Endometrial microvascular endothelial cells (primary cell): ENCODE data around the genes OSM and SEC14L3.

GRCh38 chr22:30266558-30267589 lies at the start of gene OSM:
Gene OSM (minus strand): TSS chr22:30266851.
- RAMPAGE, long total RNA = no peak

- RAMPAGE, long total RNA = no peak
These were observed 16.2 kb downstream of the TBC1D10A start for GRCh38 chr22:30310428-30310959.

DNA sequence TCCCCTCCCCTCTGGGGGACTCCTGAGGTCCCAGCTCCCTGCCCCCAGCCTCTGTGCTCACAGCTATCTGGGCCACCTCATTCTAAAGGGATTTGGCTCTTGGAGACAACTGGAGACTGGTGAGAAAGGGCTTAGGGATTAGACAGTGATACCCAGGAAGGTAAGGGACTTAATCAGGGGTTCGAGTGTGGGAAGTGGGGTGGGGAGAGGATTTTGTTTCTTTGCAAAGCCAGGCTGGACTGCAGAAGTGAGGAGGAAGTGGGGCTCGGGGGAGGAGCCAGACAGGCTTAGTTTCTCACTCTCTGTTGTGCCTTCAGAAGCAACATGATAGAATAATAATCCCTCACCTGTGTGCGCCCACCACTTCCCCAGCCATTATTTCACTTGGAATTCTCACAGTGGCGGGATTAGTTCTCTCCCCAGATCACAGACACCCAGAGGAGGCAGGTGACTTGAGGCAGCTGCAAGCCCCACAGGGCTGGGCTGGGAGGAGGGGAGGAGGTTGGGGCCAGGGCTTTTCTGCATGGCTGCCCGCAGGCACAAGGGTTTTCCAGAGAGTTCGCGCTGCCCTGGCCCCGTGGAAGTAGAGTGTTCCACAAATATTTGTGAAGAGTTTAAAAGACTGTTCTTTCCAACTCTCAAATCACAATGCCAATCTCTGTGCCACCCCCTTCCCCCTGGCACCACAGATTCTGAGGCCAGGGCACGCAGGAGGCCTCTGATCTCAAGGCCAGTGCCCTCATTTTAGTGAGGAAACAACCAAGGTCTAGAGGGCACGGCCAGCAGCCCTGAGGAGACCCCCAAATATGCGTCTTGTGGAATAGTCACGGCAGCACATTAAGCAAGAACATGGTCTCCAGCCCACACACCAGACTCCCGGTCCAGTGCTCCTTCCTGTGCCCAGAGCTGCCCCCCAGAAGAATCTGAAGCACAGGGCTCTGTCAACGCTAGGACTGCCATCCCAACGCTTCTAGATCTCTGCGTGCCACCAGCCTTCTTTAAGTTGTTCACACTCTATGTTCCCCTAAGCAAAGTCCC lies 3.9 kb upstream of the SEC14L2 start:
- RAMPAGE, long total RNA = no peak

- RAMPAGE, long total RNA = no peak
These were observed 856 bp upstream of the MTFP1 start for GRCh38 chr22:30424572-30425251.

DNA sequence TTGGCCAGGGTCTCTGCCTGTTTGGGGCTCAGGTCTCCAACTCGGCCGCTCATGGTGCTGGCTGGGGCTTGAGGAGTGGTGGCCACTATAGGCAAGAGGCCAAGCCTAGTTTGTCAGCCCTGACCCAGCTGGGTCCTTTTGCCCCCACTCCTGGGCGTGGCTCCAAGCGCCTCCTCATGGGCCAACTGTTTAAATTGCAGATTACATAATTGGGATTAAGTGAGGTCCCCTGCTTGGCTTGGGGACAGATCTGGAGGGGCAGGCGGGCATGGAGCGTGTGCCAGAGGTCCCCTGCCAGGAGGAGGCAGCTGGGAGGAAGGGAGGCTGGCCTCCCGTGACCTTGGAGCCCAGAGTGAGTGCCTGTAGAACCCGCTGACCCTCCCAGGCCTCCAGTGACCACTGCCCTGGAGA lies at the start of gene SEC14L3:
Gene SEC14L3, minus strand, starts transcription at position 112 of the 411 bp plus-strand sequence.
- RAMPAGE, long total RNA = no peak

DNA sequence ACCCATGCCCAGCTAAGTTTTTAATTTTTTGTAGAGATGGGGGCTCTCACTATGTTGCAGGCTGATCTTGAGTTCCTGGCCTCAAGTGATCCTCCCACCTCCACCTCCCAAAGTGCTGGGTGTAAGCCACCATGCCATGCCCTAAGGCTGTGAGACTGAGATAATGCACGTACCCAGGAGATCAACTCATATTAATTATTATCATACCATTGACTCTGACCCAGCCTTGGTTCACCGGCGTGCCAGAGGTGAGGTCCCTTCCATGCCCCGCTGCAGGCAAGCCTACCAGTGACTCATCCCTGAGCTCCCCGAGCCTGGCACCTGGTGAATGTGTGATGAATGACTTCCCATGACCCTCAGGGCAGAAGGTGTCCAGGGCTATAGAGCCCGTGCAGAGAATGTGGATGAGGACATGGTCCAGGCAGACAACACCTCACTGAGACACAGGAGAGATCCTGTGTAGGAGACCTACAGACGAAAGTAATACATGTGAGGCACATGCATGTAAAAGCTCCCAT lies 12.1 kb downstream of the GAL3ST1 start:
- RAMPAGE, long total RNA = no peak

DNA sequence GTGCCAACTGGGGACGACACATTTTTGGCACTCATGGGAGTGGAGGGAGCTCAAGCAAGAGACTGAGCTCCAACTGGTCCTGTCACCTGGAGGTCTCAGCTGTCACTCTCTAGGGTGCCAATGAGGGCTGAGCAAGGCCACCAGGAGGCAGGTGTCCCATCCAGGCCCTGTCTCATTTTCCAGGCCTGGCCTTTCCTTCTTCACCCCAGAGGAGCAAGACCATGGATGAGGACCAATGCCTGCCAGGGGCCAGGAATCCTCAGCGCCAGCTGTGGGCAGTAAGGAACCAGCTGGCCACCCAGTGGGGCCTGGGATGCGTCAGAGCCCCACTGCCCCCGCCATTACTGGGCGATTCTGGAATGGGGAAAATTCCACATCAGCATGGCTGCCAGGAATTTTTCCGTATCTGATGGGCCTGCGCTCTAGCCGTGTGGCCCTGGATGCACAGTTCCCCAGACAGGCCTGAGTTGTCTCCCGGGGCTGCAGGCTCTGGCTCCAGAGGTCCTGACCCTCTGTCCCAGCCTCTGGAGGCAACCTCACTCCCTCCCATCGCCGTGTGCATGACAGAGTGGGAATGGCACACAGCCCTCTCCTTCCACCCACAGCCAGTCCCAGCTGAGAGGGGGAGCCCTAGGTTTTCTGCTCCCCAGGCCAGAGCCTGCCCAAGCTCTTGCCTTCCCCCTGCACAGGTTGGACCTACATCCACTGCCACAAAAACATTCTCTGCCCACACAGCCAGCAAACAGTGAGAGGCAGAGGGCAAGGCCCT lies 784 bp upstream of the GAL3ST1 start:
- RAMPAGE, long total RNA = no peak

- RAMPAGE, long total RNA = no peak
These were observed 2.0 kb downstream of the DUSP18 start for GRCh38 chr22:30665675-30666142.

DNA sequence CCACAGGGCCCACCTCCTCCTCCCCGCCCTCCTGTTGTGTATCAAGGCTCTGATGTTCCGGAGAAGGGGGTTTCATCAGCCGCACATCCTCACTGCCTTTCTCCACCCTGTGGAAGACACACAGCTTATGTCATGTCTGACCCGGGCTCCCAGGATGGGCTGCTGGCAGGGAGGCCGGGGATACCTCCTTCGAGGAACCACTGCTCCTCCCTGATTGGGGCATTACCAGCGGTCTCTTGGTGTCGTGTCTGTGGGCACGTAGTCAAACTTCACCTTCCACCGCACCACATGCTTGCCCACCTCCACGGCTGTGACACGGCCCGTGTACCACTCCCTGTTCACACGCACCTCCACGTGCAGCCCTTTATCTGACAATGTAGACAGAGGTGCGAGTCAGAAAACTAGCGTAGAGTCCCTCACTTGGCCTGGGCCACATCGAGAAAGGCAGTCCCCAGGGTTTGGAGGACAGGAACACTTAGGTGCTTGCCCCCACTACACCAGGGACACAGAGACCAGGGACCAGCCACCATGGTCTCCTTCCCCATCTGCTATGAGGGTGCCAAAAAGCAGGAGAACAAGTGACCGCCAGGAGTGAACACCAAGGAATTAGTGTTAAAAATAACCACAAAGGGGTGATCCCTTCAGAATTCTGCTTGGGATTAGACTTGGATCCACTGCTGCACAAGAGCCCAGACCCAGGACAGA lies 35.8 kb downstream of the MORC2 start:
- RAMPAGE, long total RNA = no peak

GRCh38 chr22:30941059-30941679 lies 27.4 kb downstream of the MORC2 start:
- RAMPAGE, long total RNA = no peak

DNA sequence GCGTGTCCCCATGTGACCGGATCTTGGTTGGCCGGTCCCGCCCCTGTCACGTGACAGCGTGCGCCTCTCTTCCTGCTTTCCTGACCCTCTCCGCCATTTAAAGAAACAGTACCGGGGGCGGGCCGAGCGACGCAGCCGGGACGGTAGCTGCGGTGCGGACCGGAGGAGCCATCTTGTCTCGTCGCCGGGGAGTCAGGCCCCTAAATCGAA lies 472 bp upstream of the MORC2 start:
- RAMPAGE, long total RNA = no peak

GRCh38 chr22:30976703-30977891 lies 8.5 kb upstream of the MORC2 start:
- RAMPAGE, long total RNA = no peak

DNA sequence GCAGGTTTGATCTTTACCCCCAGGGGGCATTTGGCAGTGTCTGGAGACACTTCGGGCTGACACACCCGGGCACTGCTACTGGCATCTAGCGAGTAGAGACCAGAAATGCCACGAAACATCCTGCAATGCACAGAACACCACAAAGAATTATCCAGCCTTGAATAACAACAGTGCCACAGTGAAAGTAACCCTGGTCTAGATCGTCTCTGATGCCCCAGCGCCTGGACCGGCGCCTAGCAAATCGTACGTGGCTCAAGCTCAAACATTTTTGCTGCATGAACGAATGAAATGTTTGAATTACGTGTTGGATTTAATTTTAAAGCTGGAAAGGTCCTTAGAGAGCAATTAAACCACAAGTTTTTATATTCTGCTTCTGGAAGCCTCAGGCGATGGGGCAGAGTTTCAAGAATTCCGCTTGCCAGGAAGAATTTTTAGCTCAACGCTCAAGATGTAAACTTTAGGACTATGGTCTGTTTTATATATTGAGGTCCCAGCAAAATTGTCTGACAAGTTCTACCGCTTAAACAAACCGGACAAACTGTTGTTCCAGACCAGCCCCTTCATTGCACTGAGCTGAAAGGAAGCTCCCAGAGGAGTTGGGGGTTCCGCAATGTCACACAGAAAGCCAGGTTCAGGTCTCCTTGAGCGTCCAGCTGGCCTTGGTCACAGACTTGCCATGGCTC lies 44.3 kb upstream of the SMTN start:
- RAMPAGE, long total RNA = no peak

DNA sequence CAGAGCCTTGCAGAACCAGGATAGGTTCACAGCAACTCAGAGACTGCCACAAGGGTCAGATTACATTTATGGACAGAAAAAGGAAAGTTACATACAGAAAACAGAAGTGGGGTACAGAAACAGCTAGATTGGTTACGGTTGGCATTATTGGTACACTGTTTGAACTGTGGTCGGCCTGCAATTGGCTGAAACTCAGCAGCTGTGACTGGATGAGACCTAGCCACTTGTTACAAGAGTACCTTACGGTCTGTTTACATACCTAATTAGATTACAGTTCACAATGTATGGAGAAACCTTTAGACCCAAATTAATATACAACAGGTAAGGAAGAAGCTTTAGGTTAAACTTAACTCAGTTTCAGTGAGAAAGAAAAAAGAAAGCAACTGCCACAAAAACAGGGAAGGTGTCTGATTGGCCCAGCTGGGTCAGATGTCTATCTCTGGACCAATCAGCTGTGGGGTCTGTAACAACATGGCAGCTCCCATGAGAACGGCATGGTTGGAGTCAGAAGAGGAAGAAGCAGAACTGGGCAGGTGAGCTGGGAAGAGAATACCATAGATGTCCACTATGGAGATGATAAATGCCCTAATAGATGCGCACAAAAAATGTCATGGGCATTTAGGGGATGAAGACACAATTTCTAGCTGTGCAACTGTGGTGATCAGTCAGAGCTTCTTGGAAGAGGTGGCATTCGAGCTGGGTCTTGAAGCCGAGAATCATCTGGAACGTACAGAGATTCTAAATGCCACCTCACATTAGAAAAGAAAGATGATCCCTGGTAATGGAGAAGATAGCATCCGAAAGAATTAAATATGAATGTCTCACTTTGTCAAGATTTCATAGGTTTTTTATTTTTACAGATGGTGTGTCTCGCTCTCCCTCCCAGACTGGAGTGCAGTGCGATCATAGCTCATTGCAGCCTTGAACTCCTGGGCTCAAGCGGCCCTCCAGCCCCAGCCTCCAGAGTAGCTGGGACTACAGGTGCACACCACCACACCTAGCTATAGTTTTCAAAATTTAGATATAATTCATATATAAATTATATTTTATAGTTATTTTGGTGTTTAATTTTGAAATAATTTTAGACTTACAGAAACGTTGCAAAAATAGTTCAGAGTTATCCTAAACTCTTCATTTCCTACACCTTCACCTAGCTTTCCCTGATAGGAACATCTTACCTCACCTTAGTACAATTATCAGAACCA lies 17.1 kb upstream of the SMTN start:
- RAMPAGE, long total RNA = no peak

GRCh38 chr22:31078804-31079674 lies 2.1 kb upstream of the SMTN start:
- RAMPAGE, long total RNA = no peak

- RAMPAGE, long total RNA = no peak
These were observed 1.1 kb downstream of the SELENOM start for GRCh38 chr22:31106256-31106658.

DNA sequence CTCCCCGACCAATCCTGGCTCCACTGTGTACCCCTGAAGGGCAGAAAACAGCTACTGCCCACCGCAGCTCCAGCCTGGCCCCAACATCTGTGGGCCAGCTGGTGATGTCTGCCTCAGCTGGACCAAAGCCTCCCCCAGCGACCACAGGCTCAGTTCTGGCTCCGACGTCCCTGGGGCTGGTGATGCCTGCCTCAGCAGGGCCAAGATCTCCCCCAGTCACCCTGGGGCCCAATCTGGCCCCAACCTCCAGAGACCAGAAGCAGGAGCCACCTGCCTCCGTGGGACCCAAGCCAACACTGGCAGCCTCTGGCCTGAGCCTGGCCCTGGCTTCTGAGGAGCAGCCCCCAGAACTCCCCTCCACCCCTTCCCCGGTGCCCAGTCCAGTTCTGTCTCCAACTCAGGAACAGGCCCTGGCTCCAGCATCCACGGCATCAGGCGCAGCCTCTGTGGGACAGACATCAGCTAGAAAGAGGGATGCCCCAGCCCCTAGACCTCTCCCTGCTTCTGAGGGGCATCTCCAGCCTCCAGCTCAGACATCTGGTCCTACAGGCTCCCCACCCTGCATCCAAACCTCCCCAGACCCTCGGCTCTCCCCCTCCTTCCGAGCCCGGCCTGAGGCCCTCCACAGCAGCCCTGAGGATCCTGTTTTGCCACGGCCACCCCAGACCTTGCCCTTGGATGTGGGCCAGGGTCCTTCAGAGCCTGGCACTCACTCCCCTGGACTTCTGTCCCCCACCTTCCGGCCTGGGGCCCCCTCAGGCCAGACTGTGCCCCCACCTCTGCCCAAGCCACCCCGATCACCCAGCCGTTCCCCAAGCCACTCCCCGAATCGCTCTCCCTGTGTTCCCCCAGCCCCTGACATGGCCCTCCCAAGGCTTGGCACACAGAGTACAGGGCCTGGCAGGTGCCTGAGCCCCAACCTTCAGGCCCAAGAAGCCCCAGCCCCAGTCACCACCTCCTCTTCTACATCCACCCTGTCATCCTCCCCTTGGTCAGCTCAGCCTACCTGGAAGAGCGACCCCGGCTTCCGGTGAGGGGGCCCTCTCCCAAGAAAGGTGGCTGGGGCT lies 2.5 kb downstream of the INPP5J start:
- RAMPAGE, long total RNA = no peak

GRCh38 chr22:31161315-31161519 lies 1.2 kb downstream of the RNF185 start:
- RAMPAGE, long total RNA = no peak

DNA sequence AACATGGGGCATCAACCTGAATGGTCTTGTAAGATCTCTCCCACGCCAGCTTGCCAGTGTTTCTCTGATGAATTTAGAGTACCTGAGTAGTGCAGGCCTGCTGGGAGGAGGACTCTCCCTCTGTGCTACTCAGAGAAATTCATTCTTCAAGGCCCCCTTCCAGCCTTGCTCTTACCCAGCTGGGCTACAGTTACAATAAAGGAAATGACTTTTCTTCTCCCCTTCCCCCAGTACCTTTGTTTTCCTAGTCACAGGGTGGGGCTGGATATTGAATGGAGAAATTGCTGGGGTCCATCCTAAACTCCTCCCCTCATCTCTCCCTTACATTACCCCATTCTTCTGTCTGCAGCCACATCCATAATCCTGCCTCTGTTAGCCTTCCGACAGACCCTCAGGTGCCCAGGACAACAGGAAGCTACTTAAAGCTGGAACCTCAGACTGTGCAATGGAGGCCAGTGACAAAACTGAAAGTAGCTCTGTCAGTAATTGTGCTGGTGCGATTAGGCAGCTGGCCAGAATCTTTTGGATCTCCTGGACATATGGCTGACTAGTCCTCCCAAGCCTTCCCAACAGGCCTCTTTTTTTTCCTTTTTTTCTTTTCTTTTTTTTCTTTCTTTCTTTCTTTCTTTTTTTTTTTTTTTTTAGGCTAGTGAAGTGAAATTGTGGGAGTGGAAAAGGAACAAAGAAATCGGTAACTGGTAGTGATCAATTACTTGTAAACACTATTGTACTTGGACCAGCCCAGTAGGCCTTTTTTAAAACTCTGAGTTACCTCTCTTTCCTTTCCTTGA lies 17.5 kb downstream of the LIMK2 start:
- RAMPAGE, long total RNA = no peak

- RAMPAGE, long total RNA = no peak
These were observed 31.8 kb downstream of the LIMK2 start for GRCh38 chr22:31243715-31244516.